Bronchial lymph node (tissue), 1 donor: ENCODE measurements around the genes CTRB2 and ADAMTS18.

GRCh38 chr16:73093736-73094042 is 45.8 kb upstream of the ZFHX3 start:
- PRO-cap = no peak

DNA sequence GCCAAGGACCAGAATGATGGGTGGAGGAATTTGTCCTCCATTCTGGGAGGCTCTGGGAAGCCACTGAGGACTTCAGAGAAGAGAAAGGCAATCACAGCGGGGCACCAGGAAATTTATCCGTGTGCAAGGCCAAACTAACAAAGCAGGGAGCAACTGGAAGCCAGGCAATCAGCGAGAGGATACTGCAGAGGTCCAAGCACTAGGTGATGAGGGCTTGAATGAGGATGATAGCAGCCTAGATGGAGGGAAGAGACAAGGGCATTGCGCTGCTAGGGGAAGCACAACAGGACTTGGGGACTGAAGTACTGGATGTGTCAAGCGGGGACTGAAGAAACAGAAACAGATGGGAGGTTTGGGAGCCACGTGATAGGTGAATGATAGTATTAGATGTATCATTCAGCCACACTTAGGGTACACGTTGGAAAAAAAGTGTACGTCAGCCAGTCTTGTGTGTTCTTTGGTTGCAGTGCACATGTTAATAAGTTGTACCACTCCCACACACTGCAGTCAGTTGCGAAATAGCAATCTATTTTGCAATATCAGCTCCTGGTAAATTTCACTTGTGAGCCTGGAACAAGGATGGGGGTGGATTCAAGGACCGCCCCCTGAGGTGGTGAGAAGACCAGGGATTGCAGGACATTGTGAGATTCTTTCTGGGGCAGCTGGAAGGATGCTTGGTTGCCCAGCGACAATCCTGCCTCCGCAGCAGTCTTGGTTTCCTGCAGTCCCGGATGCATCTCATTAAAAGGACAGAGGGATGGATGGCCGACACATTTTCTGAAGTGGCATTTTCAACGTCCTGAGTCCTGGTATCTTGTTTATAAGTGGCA is 78.4 kb upstream of the ZFHX3 start:
- PRO-cap = no peak

DNA sequence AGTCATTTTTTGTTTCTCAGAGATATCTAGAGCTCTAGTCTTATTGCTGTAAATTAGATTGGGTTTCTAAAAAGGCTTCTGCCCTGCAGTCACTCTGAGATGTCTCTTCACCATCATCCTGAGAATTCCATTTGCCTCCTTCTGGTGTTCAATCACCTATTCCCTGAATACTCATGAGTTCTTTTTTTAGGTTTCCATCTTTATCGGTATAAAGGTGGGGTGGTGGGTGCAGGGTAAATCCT is 511.3 kb upstream of the PSMD7 start:
- PRO-cap = no peak

DNA sequence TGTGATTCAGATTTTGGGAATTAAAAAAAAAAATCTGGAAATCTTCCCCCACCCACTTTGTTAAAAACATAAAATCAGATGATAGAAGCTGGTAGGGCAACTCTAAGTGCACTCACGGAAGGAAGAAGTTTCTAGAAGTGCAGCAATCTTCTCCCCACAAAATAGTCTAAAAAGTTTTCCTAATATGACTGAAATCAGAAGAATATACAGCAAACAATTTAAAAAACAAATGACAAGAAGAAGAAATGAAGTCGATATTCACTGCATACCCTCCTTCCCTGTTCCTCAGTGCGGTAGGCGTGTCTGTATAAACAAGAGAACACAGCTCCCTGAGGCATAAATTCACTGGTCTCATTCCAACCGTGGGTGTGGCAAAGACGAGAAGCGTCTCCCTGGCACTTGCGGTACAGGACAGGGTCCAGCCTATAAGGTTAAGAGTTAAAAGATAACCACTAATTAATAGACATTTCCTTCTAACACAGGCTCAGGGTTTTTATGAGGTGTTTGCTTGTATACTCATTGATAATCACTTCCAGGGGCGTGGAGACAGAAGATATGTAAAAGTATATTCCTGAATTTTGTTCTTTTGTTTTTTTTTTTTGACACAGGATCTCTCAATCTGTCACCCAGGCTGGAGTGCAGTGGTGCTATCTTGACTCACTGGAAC is 58.8 kb upstream of the CLEC18B start:
- PRO-cap = no peak

GRCh38 chr16:74644260-74644701 is 22.4 kb downstream of the RFWD3 start:
- PRO-cap = no peak

GRCh38 chr16:74660959-74661800 is 5.5 kb downstream of the RFWD3 start:
- PRO-cap = no peak

DNA sequence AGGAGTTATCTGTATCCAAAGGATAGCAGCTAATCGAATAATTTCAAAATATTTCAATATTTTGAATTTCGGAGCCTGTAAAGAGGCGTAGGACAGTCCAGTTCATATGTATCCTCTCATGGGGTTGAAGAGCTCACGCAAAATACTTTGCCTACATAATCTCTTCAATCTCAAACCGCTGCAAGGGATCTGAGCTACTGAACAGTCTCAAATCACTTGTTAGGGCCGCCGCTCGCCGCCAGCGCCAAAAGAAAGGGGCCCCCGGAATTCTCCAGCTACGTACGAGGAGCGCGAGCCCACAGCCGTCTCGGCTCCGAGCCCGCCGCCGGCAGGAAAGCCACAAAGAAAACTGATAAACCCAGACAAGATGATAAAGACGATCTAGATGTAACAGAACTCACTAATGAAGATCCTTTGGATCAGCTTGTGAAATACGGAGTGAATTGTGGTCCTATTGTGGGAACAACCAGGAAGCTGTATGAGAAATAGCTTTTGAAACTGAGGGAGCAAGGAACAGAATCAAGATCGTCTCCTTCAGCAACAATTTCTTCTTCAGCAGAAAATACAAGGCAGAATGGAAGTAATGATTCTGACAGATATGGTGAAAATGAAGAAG is 712 bp upstream of the RFWD3 start:
- PRO-cap = no peak

DNA sequence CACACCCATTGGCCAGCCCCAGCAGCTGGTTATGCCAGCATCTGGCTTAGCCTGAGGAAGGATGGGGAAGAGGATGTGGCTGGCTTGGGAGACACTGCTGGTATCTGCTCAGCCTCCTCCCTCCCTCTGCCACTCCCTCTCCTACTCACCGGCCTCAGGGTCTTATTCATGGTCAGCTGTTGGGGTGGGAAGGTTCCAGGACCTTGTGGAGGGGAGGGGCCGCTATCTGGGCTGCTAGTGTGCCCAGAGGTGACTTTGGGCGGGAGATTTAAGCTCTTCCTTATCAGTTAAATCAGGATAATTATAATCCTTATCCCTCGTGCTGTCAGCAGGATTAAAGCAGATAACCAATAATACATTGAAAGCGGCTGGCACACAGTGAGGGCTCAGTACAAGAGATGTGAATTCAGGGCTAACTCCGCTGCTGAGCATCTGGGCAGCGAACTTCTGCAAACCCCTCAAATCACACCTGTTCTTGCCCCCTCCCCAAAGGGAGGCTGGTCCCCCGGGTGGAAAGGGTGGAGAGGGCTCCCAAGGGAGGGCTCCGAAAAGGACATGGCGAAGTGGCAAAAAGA is 36.1 kb upstream of the MLKL start:
- PRO-cap = unidirectional peak, plus-strand start at position 204 of the sequence

DNA sequence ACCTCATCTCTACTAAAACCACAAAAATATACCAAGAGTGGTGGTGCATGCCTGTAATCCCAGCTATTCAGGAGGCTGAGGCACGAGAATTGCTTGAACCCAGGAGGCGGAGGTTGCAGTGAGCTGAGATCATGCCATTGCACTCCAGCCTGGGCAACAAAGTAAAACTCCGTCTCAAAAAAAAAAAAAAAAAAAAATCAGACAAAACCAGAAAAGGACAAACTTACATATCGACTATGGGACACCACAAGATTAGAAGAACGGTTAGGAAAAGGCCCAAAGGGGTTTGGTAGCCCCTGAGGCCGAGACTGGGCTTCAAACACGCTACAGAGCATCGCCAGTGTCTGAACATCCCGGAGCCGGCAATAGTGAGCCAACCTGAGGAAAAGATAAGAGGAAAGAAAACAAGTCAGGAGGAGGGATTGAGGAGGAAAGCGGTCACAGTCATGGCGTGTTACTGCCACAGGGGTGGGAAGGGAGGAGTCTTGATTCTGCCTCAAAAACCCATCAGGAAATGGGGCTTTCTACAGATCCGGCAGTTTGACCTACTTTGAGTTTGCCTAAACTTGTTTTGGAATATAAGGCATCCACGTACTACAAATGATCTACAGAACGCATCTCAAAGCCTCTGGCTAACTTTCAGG is 96.9 kb downstream of the WDR59 start:
- PRO-cap = no peak

- PRO-cap = bidirectional peak, plus-strand start at chr16:75012118, minus-strand start at chr16:75012030
Measured at GRCh38 chr16:75011454-75012384, 12.9 kb downstream of the ZNRF1 start.

GRCh38 chr16:75012647-75013208 is 13.9 kb downstream of the ZNRF1 start:
- PRO-cap = no peak

DNA sequence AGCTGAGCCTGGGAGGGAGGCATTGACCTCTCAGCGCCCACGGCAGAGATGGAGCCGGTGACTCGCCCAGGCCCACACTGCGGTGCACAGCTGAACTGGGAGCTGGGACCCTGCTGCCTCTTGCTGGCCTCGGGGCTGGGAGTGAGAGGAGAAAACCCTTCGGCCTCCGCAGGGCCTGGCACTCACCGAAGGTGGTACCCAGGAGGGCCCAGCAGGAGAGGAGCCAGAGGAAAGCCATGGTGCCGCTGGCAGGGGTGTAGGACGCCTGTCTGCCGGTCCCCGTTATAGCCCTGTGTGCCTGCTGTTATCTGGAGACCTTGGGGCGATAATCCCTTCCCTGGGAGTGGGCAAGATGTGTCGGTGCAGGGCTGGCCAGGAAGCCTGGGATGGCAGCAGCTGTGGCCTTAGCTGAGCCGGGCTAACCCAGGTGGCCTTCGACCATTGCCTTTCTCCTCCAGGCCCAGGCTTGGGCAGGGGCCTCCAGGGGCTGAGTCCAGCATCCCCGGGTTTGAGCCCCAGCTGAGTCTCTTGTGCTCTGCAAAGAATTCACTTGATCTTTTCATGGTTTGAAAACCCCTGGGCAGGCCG is at the start of gene CTRB2:
Gene CTRB2, minus strand, starts transcription at position 258 of the 588 bp plus-strand sequence.
- PRO-cap = no peak

- PRO-cap = no peak
Measured at GRCh38 chr16:75227250-75228277, 8.8 kb downstream of the CTRB1 start.

DNA sequence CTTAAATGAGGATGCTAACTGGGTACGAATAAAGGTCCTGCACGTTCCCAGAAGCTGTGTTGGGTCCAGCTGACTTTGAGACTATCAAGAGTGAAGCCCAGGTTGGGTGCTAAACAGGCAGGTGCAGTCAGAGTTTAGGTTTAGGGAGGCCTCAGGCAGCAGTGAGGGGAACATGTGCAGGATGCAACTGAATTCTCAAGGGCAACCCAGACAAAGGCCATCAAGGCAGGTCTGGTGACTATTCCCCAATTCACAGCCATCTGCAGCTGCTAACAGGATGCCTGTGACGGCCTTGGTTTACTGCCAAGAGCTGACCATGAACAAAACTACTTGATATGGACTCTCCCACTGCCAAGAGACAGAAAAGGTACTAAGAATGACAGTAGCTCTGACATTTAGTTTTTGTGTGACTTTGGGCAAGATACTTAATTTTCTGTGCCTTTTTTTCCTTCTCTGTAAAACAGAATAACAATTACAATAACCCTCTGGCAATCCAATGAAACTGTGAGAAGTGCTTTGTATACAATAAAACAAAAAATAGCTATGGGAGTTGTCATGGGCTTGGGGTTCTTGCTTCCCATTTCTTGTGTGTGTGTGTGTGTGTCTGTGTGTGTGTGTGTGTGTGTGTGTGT is 45.3 kb upstream of the BCAR1 start:
- PRO-cap = no peak

GRCh38 chr16:75377908-75378776 is 55.2 kb downstream of the CFDP1 start:
- PRO-cap = unidirectional peak, plus-strand start at chr16:75378253

DNA sequence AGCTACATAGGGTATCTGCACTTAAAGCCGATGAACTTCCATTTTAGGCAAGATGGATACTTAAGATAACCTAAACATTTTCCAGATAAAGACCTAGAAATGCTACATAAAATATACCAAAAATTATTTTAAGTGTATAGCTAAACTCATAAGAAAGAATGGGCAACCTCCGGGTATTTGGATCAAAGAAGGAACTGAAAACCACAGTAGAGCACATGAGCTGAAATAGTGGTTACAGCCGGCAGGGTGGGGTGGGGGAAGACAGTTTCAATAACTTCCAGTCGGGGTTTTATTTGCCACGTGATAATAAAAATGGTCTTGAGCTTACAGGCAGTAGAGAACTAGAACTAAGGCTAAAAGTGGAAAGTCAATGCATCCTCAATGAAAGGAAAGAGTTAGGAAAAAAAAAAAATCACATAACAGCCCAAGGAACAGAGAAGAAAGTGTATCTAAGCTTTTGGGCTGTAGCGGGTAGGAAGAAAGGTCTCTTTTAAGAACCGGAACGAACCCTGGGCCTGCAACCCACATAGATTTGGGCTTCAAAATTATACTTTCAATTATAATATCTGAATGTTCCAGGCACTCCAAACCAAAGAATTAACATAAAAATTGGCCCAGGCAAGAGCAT is 53.0 kb downstream of the CFDP1 start:
- PRO-cap = no peak

DNA sequence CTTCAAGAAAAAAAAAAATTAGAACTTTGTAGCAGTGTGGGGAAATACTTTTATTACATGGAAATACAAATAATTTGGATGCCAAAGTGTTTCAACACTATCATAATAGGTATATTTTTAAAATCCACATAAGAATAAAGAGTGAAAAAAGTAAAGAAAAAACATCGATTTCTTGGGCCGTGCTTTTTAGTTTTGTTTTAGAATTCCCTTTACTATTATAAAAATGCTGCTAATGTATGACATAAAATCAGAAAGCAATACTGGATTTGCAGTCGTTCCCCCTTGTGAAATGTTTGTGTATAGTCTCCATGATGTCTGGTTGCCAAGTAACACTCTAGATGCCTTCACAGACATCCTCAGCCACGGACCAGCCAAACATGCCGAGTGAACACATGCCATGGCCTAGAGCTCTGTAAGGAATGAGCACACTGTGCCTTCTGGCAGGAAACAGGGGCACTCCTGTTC is 6.5 kb upstream of the CHST6 start:
- PRO-cap = no peak

DNA sequence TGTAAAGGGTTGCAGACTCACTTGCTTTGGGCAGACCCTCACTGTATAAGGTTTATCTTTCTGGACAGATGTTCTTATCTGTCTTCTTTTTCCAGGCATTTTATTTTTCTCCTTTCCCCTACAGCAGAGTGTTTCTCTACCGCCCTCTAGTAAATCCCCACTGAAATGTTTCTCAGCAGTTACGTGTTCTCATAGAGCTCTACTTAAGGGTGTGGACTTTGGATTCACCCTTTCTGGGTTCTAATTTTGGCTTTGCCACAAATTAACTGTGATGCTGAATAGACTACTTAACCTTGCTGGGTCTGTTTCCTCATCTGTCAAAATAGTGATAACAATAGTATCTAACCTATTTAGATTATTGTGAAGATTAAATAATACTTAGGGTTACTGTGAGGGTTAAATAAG is 1.9 kb downstream of the ADAT1 start:
- PRO-cap = unidirectional peak, minus-strand start at position 162 of the sequence

DNA sequence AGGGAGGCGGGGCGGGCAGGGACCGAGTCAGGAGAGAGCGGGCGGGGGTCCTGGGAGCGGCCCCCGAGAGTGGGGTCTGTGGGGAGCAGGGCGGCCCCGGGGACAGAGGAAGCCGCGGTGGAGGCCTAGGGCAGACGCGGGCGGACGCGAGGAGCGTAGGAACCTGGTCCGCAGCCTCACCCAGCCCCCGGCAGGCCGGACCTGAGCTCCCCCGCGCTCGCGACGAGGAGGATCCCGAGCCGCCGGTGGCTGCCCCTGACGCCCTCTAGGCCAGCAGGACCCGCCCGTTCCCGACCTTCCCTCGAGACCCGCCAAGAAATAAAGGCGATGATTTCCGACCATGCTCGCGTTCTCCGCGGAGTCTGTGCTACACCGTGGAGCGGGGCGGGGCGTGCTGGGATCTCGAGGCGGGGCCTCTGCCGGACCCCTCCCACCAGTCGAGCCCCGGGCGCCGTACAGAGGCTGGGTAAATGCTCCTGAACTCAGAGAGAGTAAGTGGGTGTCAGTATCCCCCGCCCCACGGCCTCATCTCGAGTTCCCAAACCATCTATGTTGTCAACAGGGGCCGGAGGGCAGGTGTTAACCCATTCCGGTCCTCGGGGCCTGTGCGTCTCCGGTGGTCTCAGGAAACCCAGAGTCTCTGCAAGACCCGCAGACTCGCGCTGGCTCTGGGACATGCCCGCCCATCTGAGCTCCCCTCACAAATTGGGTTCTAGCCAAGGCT is 13.6 kb downstream of the SYCE1L start:
- PRO-cap = bidirectional peak, plus-strand start at position 133 of the sequence, minus-strand start outside the sequence; unidirectional peak, minus-strand start at position 355 of the sequence

GRCh38 chr16:77434950-77435441 is at the start of gene ADAMTS18:
ADAMTS18 (minus strand) TSS chr16:77435034.
- PRO-cap = no peak